AG09319 (cell line): ENCODE data around the genes NUAK1, ABTB3 and PWP1.

- RRBS = no CpG with 5 or more reads among the region's 7 CpGs
These were observed 117.2 kb downstream of the NUAK1 start for GRCh38 chr12:106021350-106022129.

DNA sequence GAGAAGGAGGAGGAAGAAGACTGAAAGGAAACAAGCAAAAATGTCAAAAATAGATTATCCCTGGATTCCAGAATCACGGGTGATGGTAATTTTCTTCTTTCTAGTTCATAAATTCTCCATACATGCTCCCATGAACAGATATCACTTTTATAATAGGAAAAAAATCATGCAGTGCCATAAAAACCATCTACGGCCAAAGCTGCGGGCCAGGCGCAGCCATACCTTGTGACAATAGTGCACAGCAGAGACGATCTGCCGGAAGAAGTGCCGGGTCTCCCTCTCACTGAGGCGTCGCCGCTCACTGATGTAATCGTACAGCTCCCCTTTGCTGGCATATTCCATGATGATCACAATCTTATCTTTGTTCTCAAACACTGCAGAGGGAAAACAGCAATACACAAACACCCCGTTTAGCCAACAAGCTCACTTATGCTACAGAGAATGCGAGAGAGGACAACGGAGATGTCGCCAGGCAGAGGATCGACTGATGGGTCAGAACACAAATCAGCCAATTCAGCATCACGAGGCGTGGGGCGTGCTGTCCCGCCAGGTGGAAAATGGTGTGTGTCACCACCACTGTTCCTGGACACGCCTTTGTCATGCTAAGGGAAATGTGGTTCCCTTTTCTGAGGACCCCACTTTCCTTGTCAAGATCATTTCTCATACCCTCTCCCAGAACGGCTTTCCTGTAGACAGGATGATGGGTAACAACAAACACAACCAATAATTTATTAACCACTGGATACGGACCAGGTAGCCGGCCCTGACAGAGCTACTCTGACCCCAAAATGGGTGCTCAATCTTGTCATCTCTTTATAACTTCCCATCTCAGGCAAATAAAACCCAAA is 52.0 kb downstream of the NUAK1 start:
- RRBS = no CpG with 5 or more reads among the region's 24 CpGs

GRCh38 chr12:106138421-106139021 is at the start of gene NUAK1:
Gene NUAK1 (minus strand): TSS chr12:106138954.
- RRBS = under 1% methylated on average over 10 of the region's 66 CpGs

GRCh38 chr12:106139910-106140991 is 1.5 kb upstream of the NUAK1 start:
- RRBS = 7% methylated on average over 2 of the region's 29 CpGs

- RRBS = no CpG with 5 or more reads among the region's 11 CpGs
These were observed 26.6 kb upstream of the RIC8B start for GRCh38 chr12:106747620-106748446.

DNA sequence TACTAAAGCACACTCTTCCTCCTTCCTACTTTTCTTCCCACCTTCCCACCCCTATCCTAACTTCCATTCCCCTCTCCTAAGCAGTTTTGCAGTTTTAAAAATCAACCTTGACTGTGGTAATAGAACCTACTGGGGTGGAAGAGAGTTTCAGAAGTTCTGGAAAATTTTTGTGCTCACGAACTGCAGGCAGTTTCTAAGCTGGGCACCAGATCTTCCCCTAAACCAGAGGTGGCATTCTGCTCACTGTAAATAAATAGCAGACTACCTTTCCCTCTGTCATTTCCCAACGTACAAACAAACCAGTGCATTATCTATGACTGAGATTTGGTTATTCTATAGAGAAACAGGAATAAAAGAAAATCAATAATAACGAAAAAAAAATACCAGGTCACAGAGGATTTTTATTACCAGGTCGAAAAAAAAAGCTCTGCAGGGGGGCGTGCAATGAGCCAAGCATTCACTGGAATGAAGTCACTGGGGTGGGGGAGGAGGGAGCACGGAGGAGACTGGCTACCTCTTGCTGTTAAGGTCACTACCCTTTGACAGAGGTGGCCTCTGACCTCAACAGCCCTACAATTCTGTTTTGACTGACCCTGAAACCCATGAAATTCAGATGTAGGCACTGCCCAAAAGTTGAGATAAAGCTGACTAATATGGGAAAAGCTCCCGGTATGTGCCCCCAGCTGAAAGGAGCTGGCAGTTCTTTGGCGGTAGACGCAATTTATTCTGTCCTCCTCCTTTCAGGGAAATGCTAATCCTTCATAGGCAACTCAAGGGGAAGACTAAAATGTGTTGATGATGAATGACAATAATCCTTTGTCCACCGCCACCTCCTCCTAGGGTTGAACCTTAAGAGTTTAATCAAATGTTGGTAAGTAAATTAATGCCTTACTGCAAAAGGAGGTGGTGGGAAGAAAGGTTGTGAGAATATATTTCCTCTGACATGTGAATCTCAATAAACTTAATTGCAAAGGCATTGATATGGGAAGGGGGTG is 6.6 kb upstream of the RIC8B start:
- RRBS = no CpG with 5 or more reads among the region's 10 CpGs

DNA sequence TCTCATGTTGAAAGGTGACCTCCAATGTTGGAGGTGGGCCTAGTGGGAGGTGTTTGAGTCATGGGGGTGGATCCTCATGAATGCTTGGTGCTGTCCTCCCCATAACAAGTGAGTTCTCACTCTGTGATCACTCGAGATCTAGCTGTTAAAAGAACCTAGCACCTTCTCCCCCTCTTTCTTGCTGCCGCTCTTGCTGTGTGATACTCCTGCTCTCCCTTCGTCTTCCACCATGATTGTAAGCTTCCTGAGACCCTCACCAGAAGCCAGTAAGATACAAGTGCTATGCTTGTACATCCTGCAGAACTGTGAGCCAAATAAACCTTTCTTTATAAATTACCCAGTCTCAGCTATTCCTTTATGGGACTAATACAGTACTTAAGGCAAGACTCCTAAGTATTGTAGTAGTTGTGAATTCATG is 59.3 kb downstream of the RIC8B start:
- RRBS = no CpG with 5 or more reads among the region's 3 CpGs

GRCh38 chr12:106985117-106985804 is 1.7 kb downstream of the MTERF2 start:
- RRBS = no CpG with 5 or more reads among the region's 5 CpGs

DNA sequence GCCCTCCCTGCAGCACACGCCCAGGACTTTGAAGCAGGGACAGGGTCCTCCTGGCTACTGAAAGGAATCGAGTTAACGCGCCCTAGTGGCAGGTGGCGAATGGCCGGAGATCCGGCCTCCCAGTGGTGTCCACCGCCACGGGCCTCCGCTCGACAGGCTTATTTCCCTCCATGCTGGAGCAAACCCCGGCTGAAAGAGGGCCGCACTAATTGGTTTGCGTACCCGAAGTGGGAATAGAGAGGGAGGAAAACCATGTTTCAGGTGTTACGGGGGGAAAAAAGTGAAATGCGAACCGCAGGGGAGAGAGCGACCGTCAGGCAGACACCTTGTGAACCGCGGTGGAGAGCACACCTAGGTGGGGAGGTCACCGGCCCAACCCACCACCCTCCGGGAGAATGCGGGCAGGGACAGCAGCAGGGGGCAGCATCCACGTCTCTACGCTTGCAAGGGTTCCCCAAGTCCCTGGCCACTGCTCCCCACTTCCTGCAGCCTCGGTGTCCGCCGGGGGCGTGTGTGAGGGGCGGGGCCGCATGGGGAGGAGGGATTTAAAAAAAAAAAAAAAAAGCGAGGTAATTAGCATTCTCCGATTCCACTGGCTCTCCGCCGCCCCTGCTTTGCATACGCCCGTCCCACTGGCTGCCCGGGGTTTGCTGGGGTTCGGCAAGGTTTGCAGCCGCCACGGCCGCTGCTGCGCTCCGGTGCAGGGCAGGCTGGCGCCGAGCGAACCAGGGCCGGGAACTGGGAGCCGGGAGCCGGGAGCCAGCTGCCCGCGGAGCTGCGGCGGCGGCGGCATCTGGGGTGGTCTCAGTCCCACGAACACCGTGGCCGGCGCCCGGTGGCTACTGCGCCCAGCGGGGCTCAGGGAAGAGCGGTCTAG is at the start of gene ABTB3:
Gene ABTB3, plus strand, starts transcription at position 676 of the 877 bp plus-strand sequence.
- RRBS = 4% methylated on average over 29 of the region's 66 CpGs

DNA sequence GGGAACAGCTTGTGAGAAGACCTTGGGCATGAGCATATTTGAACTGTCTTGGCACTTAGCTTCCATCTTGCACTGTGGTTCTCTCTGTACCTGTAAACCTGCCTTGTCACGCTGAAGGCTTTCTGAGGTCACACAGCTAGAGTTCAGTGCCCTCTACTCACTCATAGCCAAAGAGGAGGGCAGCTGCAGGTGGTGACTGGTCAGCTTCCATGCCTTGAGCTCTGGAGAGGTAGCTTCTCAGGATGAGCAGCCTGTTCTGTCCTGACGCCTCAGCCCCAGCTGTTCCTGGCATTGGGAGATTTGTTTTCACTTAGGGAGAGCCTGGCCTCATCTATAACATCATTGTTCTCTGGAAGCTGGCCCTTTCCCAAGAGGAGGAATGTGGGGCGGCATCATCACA is 30.7 kb downstream of the ABTB3 start:
- RRBS = no CpG with 5 or more reads among the region's 3 CpGs

- RRBS = no CpG with 5 or more reads among the region's 4 CpGs
These were observed 145.1 kb upstream of the PWP1 start for GRCh38 chr12:107540598-107540815.

DNA sequence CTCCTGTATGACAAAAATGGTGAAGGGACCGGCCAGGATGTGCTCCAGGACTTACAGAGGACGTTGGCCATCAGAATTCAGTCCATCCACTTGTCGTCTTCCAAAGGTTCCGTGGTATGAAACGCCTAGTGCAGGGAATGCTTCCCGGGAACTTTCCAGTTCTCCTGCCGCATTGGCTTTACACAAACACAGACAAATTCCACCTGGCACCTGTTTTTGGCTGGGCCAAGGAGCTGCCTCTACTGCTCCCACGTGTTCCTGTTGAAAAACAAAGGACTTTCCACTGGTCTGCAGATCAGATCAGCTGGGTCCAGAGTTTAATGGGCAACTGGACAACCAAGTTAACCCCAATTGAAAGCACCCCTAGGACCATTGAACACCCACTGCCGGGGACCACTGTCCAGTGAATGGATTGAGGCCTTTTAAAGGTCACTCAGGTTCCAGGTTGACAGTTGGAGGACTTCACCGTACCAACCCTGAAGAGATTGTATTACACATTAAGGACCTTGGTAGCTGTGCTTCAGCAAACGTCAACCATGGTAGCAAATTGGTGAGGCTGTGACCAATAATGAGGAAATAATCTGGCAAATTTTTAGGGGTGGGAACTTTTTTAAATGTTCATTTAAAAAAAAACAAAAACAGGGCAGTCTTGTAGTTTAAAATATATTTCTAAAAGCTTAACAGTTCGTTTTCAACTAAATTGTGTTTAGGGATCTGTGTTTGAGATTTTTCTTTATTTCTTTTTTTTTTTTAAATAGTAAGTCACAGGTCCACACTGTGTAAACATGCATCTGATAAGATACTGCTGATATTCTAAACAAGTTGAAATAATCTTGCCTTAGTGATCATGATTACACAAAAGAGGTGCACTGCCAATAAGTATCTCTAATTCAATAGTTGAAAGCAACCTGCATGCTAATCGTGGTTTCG is 27.7 kb upstream of the PWP1 start:
- RRBS = no CpG with 5 or more reads among the region's 14 CpGs

DNA sequence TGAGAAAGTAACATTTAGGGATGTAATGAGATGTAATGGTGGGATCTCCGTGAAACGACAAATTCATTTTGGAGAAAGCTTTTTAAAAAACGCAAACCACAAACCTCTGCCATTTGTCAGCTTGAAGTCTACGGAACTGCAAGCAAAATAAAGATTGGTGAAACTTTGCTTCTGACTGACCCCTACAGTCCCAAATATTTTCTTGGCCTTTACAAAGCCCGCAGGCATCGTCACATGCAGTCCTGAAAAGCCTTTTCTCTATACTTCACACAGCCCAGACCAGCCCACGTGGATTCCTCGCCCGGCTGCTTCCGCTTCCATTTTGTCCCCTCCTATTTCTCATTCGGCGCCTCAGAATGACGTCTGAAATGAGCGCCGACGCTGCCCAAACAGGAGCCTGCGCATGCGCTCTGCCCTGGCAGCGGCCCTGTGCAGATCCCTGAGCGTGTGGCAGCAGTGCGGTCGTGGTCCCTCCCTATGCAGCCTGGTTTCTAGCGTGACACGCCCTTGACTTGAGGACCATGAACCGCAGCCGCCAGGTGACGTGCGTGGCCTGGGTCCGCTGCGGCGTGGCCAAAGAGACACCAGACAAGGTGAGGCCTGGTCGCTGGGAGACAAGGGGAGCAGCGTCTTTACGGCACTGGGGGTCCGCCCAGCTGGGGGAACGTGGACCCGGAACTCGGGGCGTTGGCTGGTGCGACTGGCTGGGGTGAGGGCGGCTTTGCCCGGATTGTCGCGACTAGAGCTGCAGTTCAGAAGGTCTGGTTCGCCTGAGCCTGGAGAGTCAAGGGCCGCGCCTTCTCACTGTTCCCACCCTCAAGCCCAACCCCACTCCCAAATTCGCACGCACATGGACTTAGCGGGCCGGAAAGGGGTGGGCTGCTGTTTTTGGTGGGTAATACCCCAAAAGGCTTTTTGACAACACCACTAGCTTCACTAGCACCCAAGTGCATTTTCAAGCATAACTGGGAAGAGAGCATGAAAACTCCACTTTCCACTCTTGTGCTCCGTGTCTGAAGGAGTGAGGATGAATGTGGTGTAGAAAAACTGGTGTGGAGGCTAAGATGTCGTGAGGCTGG is at the start of gene PWP1:
Gene PWP1, plus strand, starts transcription at position 421 of the 1,079 bp plus-strand sequence.
- RRBS = 2% methylated on average over 6 of the region's 53 CpGs

DNA sequence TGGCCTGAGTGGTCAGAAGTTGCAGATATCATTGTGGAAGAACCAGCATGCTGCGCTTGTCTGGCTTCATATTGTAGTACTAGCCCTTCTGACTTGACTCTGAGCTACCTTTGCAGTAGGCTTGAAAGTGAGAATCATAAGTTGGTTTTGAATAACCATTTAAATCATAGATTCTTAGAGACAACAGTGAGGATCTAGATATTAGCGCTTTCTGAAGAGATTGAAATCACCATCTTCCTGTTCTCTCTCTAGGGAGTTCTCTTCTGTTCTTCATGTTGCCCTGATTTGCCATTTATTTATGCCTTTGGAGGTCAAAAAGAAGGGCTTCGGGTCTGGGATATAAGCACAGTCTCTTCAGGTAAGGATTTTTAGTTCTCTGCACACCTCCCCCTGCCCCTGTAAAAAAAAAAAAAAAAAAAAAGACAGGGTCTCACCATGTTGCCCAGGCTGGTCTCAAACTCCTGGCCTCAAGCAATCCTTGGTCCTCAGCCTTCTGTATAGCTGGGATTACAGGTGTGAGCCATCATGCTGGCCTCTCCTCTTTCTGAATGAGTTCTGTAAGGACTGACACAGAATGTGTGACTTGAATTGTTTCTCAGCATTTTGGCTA is 24.7 kb downstream of the PWP1 start:
- RRBS = no CpG with 5 or more reads among the region's 3 CpGs

- RRBS = 2% methylated on average over 10 of the region's 44 CpGs
These were observed 129.1 kb downstream of the ASCL4 start for GRCh38 chr12:107903612-107904027.

GRCh38 chr12:108561360-108561709 is 362 bp upstream of the SART3 start:
- RRBS = no CpG with 5 or more reads among the region's 15 CpGs

- RRBS = no CpG with 5 or more reads among the region's 9 CpGs
These were observed 41.7 kb downstream of the CORO1C start for GRCh38 chr12:108689218-108690488.

DNA sequence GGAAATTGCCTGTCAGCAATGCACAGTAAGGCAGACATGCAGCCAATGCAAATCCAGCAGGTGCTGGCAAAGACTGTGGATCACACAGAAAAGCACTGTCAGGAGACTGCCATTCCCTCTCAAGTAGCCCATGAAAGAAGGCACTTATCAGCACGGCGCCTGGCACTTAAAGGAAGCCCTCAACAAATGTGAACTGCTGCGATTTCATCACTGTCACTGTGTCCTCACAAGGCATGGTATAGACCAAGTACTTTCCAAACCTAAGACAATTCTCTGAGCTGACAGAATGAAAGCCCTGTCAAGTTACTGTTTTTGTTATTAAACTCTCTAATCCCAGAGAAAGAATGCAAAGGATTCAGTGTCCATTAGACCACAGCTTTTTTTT is 38.9 kb downstream of the CORO1C start:
- RRBS = no CpG with 5 or more reads among the region's 3 CpGs

DNA sequence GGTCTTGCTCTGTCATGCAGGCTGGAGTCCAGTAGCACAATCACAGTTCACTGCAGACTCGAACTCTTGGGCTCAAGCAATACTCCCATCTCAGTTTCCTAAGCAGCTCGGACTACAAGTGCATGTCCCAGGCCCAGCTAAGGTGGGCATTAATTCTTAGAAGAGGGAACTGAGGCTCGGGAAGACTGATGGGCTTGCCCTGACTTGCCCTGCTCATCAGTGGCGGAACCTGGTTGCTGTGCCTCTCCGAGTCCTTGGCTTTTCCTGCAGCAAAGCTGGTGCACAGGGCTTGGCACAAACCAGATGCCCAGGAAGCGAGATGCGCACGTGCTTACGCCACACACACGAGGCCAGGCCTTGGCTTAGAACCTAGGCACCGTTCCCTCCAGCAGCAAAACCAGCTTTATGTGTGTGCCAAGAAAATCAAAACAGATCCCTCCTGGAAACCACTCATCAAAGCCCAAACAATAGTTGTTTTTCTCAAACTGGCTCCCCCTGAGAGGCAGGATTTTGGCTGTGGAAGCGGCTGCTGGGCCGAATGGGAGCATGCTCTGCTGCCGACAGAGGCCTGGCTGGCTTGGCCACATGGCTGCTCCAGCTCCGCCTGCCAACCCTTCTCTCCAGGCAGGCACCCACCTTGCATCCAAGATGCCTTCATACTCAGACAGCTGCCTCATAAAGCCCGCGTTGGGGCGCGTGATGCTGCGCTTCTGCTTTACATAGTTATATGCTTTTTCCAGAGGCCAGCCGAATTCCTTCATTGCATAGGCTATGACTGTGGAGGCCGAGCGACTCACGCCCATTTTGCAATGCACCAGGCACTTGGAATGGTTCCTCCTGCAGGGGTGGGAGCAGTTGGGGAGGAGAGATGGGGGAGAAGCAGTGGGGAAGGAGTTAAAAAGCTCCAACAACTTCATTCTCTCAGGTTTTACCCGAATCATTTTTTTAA is 58.7 kb downstream of the SSH1 start:
- RRBS = no CpG with 5 or more reads among the region's 25 CpGs